ENCODE measurements around the gene LDLRAD4.

GRCh38 chr18:12713332-12713545, 10.4 kb downstream of the PSMG2 start:
- PRO-cap, result no peak

- PRO-cap, result no peak
Observed at GRCh38 chr18:12777407-12778024, 74.7 kb downstream of the PSMG2 start.

- PRO-cap, result bidirectional peak, plus-strand start at chr18:12862644, minus-strand start at chr18:12862480
Observed at GRCh38 chr18:12862313-12862959, 21.6 kb downstream of the PTPN2 start.

DNA sequence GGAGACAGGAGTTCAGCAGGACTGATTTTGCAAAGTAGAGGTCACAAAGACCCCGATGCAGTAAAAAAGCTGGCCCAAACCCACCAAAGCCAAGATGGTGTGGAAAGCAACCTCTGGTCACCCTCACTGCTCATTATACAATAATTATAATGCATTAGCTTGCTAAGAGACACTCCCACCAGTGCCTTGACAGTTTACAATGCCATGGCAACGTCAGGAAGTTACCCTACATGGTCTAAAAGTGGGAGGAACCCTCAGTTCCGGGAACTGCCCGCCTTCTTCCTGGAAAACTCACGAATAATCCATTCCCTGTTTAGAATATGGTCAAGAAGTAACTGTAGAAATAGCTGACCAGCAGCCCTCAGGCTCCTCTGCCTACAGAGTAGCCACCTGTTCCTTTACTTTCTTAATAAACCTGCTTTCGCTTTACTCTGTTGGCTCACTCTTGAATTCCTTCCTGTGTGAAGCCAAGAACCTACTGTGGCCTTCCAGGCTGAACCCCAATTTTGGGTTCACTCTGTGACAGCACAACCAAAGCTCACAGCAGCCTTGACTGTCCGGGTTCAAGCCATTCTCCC, 19.9 kb upstream of the PTPN2 start:
- PRO-cap, result no peak

GRCh38 chr18:12995456-12996110, 4.4 kb downstream of the CEP192 start:
- PRO-cap, result no peak

DNA sequence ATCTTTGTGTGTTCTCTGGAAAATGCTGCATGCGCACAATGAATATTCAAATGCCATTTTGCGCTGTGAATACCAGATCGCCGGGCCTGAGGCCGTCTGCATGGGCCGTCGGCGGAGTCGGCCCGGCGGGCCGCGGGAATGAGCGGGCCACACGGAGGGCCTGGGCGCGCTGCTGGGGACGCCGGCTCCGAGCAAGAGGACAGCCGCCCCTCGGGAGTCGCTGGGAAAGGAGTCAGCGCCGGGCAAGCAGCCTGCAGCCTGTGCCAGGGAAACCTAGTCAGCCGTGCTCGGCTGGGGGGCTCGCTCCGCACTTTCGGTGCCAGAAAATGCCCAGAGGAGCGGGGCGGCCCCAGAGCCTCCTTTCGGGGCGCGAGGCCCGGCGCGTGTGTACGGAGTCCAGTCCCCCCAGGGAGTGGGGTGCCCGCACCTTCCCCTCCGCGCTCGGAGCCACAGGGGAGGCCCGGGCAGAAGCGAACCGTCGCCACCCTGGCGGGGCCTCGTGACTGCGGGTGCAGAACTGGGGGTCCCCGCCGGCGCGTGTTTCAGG, 82.0 kb upstream of the LDLRAD4 start:
- PRO-cap, result no peak

DNA sequence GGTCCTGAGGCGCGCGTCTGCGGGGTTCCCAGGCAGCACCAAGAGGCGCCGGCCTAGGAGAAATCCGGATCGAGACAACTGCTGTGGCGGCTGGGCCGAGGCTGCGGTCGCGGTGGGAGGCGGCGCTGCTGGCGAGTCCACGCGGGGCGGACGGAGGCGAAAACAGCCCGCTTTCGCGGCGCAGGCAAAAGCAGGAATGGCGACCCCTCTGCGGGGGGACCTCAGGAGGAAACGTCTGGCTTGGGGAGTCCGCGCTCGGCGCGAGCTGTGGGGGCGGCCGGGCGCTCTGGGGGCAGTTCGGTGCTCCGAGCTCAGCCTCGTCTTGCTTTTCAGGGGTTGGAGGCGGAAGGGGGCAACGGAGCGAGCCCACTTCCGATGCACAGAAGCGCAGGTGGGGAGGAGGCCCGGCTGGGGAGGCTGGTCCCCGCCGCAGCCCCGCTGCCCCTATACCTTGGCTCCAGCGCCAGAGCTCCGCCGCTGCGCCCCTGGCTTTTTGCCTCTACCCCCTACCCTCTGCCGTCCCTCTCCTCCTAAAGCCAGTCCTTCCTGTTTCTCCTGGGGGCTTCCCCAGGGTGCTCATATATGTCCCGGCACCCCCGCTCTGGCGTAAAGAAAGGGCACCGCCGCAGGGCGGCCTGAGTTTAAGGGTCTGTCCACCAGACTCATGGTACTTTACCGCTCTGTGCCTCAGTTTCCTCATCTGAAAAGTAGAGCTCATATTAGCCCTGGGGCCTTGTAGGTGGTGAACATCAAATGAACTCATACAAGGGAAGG, 81.3 kb upstream of the LDLRAD4 start:
- PRO-cap, result no peak

DNA sequence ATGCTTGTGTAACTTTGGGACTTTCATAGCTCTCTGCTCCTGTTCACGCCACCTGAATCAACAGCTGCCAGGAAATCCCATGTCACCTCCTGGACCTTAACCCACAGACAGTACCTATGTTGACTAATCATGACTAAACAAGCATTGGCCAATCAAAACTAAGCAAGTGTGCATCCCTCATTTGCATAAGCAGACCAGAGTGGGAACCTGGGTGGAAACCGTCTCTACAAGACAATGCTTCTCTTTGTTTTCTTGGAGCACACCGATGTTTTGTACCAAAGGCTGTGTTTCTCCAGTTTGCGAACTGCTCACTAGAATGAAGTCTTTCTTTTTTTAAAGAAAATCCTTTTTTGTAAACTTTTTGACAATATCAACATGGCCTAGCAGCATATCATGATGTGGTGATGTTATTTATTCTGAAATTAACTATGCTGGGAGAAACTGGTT, 42.6 kb upstream of the LDLRAD4 start:
- PRO-cap, result no peak

GRCh38 chr18:13218572-13219151, at the start of gene LDLRAD4:
Gene LDLRAD4, plus strand, starts transcription at chr18:13218760.
- PRO-cap, result no peak

- PRO-cap, result no peak
Observed at GRCh38 chr18:13268060-13268369, 49.5 kb downstream of the LDLRAD4 start.

GRCh38 chr18:13277896-13278412, 59.4 kb downstream of the LDLRAD4 start:
- PRO-cap, result no peak

DNA sequence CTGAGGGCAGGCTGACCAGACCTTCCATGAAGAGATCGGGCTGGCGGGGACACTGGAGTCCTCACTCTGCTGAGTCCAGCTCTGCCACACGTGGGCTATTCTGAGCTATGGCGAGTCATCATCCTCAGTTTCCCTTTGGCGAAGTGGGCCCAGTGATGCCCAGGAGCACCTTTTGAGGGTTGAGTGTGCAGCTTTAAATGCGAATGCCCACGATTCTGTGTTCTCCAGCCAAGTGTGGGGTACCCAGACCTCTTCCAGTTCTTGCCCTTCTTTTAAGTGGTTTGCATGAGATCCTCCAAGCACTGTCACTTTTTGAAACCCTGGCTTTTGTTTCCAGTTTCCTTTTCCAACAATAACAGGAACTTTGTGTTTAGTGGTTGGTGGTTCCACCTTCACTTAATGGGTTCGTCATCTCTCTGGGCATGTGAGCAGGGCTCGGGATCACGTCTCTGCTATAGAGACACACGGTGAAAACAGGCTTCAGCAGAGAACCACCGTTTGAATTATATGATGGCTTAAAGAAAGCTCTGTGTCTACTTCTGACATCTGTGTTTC, 197.6 kb downstream of the LDLRAD4 start:
- PRO-cap, result no peak

GRCh38 chr18:13451971-13453396, 233.9 kb downstream of the LDLRAD4 start:
- PRO-cap, result no peak

DNA sequence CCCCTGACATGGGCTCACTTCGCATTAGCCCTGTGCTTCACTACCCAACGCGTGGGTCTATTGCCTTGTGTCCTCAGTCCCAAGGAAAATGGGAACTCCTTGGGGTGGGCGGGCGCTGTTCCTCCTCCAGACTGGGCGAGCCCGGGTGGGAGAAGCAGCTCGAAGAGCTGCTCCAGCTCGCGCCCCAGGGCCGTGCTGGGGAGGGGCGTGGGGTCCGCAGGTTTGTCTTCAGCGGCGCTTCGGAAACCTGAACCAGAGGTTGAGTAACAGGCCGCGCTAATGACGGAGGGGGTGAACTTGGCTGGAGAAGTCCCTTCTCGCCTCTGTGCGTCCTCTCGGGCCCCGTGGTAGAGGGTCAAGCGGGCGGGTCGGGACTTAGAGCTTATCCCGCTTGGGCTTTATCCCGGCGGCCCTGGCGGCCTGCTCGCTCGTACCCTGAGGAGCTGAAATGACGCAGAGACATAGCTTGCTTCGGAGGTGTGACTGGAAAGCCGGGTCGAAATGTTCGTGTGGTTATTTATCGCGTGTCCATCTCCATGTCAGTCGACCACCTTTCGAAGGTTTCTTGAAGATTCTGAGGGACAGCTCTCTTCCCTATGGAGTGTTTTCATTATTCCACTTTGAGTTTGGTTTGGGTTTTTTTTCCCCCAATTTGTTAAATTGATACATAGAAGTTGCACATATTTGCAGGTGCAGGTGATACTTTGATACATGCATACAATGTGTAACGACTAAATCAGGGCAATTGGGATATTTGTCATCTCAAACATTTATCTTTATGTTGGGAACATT, 538 bp downstream of the RNMT start:
- PRO-cap, result bidirectional peak, plus-strand start at position 129 of the sequence, minus-strand start at position 133 of the sequence; bidirectional peak, plus-strand start at position 190 of the sequence, minus-strand start at position 197 of the sequence; bidirectional peak, plus-strand start at position 345 of the sequence, minus-strand start at position 349 of the sequence; bidirectional peak, plus-strand start at position 451 of the sequence, minus-strand start at position 453 of the sequence

- PRO-cap, result no peak
Observed at GRCh38 chr18:13731431-13732005, 5.0 kb downstream of the RNMT start.

GRCh38 chr18:13758162-13758573, 31.7 kb downstream of the RNMT start:
- PRO-cap, result no peak

- PRO-cap, result no peak
Observed at GRCh38 chr18:13761884-13762412, 35.5 kb downstream of the RNMT start.

DNA sequence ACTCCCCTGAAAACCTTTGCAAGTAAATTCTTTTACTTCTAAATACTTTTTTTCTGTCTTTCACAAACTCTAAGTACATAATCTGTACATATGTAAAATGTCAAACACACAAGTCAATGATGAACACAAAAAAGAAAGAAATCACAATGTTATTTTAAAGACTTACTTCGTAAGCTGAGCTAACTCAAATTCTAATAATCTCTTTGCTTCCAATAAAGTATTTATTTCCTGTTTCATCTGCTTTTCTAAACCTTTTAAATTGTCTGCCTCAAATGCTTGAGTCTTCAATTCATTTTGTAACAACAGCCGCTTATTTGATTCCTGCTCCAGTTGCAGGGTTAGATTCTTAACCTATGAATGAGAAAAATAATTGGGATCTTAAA, 127.4 kb downstream of the ROCK1 start:
- PRO-cap, result no peak

DNA sequence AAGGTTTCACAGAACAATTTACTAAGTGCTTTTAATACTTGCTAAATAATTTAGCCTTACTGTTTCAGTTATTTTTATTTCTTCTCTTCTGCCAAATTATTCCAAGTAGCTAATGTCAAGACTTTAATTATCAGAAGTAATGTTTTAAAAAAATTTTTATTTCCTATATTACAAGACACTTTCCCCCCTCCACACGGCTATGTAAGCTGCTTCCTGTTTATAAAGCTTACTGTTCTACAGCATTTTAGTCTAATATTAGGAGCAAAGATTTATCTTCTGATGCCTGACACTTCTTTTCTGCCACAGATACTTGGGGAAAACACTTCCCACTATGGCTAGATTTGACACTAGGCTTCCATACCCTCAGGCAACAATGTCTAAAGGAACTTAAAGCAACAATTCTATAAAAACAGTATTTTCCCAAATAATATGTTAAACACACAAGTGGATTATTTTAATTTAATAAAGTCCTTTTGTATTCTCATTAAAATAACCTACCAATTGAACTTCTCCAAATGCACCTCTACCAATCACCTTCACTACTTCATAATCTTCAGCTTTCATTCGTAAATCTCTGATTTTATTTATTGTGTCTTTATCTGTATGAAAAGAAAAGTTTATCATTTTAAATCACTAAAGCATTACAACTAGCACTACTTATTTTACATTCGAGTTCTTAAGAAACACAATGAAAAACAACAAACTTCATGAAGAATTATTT, 62.2 kb downstream of the ROCK1 start:
- PRO-cap, result no peak

- PRO-cap, result bidirectional peak, plus-strand start at chr18:21112007, minus-strand start at chr18:21111666
Observed at GRCh38 chr18:21111900-21112178, 226 bp upstream of the ROCK1 start.

All from endodermal cell (in vitro differentiated cells).